ENCODE measurements around the genes CCNDBP1 and MAP1A.

GRCh38 chr15:42250617-42251459 is 22.2 kb upstream of the GANC start:
- PRO-cap, result no peak

DNA sequence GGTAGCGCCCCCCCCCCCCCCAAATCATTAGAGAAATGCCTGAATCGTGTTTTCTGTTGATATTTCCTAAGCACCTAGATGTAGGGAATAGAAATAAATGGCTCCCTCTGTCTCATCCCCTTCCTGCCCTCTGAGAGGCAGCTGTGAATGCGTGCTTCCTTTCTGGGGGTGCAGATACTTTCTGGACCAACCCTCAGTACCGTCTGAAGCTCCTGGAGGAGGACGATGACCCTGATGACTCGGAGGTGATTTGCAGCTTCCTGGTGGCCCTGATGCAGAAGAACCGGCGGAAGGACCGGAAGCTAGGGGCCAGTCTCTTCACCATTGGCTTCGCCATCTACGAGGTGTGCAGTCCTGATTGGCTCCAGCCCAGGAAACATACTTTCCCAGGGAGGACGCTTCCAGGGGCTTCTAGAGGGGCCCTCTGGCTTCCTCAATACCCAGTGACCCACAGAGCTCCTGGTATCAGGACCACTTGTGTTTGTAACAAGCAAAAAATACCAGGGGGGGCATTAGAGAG is 42.2 kb downstream of the CAPN3 start:
- PRO-cap, result no peak

GRCh38 chr15:42421381-42421900 is 62.1 kb downstream of the CAPN3 start:
- PRO-cap, result no peak

DNA sequence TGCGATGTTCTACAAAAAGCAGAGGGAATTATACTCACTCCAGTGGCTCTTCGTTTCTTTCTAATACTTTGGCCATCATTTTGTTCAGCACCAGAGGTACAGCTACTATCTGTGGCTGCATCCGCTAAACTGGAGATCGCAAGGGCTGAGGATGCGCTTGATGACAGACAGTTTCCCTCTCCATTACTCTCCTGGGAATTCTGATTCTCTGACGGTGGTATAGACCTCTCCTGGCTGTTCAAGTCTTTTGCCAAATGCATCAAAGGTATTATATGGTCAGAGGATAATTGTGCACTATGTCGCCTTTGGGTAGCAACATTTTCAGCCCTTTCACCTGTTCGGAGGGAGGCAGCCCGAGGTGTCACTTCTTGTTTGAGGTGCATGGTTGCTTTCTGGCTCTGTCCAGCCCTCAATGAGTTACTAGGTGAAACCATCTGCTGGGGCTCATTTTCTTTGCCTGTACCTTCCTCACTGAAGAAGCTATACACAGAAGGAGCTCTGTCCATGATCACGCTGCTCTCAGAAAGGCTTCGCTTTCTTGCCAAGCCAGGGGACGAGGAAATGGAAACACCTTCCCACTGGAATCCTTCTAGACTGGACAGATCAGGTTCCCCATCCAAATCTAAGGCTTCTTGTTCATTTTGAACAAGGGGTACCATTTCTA is 42.8 kb downstream of the ZNF106 start:
- PRO-cap, result no peak

- PRO-cap, result no peak
Observed at GRCh38 chr15:42471979-42472560, 18.9 kb downstream of the ZNF106 start.

DNA sequence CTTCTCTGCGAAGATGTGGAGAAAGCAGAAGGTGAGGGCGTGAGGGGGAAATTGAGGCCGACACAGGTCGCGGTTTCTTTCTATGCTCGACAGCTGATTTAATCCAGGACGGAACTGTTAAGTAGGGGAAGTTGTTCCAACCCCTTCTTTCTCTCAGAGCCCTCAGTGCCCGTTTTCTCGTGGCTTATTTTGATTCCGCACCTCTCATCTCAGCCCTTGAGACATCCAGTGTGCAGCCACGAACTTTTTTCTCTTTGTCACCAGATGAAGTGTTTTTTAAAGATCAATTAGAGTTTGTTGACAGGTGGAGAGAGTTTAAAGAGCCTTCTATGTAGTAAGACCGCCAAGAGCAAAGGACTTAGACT is 751 bp downstream of the STARD9 start:
- PRO-cap, result no peak

DNA sequence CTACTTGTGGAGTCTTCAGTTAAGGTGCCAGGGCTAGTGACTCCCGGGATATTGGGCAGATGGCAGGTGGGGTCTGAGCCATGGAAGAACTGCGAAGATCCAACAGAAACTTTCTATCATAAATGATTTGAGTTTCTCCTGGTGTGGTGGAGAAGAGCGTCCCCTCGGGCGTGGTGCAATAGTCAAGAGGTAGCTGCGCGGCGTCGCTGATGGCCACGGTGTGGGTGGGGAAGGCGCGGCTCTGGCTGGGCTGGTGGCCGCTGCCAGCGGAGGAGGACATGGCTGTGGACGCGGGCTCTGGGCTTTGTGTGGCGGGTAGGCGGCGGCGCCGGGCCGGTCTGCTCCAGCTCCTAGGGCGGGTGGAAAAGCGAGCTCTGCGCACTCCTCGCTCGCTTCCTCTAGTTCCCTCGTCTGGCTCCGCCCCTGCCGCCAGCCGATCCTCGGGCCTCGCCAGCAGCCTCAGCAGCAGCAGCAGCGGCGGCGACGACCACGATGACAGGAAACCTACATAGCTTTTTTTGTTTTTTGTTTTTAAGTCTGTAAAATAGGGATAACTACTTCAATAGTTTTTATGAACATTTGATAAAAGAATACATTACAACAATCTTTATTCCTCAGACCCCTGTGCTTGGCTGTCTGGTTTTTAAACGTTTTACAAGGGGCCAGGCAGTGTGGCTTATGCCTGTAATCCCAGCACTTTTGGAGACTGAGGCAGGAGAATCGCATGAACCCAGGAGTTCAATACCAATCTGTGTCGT is 6.0 kb downstream of the STARD9 start:
- PRO-cap, result bidirectional peak, plus-strand start at position 401 of the sequence, minus-strand start at position 400 of the sequence

GRCh38 chr15:42730251-42731031 is 6.5 kb downstream of the CDAN1 start:
- PRO-cap, result no peak

- PRO-cap, result no peak
Observed at GRCh38 chr15:42742638-42743946, 6.2 kb upstream of the CDAN1 start.

GRCh38 chr15:42919616-42920118 is 911 bp downstream of the TTBK2 start:
- PRO-cap, result no peak

DNA sequence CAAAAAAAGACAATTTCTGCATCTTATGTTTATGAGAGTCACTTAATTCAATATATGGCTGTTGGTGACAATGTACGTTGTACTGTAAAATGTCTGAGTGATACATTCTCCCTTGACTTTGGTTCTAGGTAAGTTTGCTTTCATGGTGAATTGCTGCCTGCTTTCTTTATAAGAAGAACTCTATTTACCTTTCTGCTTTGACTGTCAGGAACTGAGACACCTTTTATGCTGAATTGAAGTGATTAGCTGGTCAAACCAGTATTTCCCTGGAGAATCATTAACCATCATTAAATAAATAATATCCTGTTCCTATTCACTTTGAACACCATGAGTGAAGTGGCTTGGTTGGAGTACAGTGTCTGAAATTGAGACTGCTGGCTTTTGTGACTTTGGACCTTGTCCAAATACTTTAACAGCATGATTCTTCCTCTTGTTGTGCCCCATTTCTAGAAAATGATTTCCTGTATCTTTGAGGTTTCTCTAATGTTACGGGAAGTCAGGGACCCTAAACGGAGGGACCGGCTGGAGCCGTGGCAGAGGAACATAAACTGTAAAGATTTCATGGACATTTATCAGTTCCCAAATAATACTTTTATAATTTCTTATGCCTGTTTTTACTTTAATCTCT is 5.6 kb upstream of the TMEM62 start:
- PRO-cap, result bidirectional peak, plus-strand start at position 328 of the sequence, minus-strand start at position 199 of the sequence

DNA sequence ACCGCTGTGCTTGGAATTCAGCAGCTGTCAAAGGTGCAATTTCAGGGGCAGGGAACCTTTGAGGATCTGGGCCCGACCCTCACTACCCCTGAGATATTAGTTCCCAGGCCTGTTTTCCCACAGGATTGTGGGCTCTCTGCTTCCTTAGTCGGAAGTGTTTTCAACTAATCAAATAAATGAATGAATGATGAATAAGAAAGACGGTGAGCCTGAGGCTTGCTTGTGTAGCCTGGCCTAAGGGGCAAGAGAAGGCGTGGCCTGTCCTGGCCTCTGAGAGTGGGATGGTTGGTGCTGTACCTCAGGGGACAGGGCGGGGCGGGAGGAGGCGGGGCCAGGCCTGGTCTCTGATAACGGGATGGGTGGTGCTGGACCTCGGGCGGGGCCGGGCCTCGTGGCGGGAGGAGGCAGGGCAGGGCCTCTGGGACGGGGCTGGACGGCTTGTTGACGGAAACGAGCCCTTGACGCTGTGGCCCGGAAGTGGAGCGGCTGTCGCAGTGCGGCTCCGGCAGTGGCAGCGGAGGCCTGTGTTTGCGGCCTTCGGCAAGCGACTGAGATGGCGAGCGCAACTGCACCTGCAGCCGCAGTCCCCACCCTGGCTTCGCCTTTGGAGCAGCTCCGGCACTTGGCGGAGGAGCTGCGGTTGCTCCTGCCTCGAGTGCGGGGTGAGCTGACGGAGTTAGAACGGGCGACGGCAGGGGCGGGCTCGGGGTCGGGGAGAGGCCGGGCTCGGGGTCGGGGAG is at the start of gene CCNDBP1:
CCNDBP1 (plus strand) TSS at position 458 of the 740 bp plus-strand sequence.
- PRO-cap, result unidirectional peak, plus-strand start at position 467 of the sequence

- PRO-cap, result no peak
Observed at GRCh38 chr15:43406129-43407033, 35.5 kb downstream of the TUBGCP4 start.

GRCh38 chr15:43483901-43484631 is 8.9 kb downstream of the TP53BP1 start:
- PRO-cap, result no peak

DNA sequence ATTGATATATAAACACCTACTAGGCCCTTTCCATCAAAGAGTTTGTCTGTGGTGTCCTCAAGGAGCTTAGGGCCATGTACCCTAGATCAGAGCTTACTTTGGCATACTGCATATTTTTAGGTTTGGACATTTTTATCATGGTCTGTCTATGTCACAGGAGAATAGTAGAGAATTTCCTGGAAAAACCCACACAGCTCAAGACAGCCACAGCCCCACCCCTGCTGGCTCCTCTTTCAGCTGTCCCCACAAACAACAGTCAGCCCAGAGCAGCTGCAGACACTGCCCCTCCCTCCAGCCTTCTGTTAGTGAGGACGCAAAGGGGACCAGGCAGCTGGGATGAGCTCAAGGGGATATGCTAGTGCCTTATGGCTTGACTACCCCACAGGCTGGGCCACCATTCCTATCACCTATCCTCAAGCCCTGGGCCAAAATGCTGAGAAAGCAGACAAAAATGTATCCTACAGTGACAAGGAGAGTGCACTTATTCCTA is 3.2 kb upstream of the MAP1A start:
- PRO-cap, result no peak

- PRO-cap, result no peak
Observed at GRCh38 chr15:43516668-43517726, at the start of gene MAP1A. TSS of gene MAP1A (plus strand) at chr15:43517608.

- PRO-cap, result no peak
Observed at GRCh38 chr15:43688145-43688368, 5.6 kb upstream of the CKMT1A start.

GRCh38 chr15:43769817-43770281 is 6.9 kb downstream of the ELL3 start:
- PRO-cap, result no peak

DNA sequence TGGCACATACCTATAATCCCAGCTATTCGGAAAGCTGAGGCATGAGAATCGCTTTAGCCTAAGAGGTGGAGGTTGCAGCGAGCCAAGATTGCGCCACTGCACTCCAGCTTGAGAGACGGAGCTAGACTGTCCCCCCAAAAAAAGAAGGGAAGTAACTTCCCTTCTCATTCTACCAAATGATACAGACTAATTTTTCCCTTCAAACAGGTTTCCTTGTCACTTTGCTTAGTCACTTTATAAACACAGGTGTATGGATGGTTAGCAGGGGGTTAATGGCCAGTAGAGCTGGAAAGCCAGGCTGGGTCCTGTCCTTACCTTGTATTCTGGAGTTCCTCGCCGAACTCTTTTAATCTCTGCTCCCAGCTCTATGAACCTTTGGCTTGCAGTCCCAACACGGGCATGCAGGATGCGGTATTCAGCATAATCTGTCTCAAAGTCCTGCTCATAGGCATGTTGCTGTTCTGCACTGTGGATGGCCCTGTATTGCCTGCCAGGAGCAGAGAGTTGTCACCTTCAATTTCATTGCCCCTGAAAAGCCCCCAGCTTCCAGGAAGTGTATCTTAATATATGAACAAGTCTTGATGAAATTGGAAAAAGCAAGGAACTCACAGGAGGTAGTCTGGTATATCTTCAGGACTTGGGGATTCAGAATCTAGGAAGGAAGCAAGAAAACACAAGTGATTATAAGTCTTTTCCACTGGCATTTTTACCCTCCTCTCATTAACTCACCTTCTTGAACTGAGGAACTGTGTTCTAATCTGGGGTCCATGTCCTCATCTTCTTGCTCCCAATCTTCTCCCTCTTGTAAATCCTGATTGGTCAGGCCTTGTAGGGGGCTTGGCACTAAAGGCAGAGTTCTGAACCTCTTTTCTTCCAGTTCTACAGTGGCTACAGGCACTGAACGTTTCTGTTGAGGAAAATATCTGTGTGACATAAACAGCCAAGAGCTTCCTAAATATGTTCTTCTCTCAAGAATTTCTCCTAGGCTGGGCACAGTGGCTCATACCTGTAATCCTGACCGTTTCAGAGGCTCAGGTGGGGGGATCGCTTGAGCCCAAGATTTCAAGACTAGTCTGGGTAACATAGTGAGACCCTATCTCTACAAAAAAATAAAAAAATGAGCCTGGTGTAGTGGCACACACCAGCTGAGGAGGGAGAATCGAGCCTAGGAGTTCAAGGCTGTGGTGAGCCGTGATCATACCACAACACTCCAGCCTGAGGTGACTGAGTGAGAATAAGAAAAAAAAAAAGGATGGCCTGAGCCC is 2.5 kb downstream of the ELL3 start:
- PRO-cap, result no peak

DNA sequence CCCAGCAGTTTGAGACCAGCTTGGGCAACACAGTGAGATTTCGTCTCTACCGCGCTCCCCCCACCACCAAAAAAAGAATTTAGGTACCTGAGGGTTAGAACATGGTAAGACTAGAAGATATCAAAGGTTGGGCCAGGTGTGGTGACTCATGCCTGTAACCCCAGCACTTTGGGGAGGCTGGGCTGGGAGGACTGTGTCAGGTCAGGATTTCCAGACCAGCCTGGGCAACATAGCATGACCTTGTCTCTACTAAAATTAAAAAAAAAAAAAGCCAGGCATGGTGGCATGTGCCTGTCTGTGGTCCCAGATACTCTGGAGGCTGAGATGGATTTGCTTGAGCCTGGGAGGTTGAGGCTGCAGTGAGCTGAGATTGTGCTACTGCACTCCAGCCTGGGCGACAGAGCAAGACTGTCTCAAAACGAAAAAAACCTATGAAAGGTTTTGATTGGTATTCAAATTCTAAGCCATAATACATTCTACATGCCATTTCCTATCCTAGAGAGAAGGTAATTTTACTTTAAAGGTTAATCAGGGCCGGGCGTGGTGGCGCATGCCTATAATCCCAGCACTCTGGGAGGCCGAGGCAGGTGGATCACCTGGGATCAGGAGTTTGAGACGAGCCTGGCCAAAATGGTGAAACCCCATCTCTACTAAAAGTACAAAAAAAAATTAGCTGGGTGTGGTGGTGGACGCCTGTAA is 2.7 kb downstream of the HYPK start:
- PRO-cap, result no peak

Measured in colonic mucosa (tissue), 1 donor.